SJSA1 (cell line): ENCODE results near the genes GIN1 and MAN2A1.

GRCh38 chr5:102946697-102947008 is 173.3 kb downstream of the GIN1 start:
- RAMPAGE, long total RNA: no peak

DNA sequence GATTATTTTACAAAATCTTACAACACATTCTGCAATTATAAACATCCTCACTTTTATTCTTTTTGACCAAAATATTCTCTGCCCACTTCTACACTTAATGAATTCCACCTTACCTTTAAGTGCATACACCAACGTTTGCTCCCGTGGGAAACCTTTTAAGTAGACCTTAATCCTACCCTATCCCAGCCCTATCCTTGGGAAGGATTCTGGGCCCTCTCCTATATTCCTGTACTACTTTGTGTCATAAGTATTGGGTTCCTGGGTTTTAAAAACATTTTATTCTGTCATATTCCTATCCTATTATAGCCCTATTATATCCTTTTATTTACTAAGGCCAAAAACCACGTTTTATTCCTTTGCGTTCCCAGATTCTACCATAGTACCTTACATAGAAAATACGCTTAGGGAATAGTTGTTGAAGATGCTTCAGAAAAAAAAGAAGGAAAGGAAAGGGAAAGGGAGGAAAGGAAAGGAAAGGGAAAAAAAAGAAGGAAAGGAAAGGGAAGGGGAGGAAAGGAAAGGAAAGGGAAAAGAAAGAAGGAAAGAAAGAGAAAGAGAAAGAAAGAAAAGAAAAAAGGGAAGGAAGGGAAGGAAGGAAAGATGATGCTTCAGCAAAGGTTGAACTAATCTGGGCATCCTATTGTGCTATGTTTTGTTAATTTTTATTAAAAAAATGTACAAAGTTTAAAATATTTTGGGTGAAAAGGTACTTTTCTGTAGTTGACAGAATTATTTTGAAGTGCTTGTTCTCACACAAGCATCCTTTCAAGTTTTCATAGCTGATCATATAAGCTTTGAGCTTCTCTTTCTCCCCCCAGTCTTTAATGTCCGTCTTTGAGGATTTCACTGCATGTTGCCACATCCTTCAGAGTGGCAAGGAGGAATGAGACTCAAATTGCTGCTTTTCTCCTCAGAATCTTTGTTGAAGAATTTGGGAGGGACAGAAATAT is 131.5 kb downstream of the GIN1 start:
- RAMPAGE, long total RNA: no peak

DNA sequence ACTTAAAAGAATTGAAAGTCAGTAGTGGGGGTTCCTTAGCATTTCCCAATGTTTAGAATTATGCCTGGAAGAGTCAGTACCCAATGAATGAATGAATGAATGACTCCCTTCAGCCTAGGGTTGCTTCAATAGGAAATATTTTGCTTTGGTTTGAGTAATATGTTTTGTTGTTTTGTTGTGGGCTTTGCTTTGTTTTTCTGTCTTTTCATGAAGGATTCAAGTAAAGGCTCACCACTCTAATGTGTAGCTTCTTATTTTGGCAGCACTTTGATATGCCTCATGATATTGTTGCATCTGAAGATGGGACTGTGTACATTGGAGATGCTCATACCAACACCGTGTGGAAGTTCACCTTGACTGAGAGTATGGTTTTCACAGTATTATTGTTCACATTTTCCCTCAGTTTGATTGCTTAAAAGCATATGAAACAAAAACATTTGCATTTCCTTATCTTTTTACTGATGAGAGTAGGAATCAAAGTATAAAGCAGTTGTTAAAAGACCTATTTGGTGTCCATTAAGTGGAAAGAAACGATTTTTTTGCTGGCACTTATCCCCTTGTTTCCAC is 102.8 kb downstream of the GIN1 start:
- RAMPAGE, long total RNA: no peak

DNA sequence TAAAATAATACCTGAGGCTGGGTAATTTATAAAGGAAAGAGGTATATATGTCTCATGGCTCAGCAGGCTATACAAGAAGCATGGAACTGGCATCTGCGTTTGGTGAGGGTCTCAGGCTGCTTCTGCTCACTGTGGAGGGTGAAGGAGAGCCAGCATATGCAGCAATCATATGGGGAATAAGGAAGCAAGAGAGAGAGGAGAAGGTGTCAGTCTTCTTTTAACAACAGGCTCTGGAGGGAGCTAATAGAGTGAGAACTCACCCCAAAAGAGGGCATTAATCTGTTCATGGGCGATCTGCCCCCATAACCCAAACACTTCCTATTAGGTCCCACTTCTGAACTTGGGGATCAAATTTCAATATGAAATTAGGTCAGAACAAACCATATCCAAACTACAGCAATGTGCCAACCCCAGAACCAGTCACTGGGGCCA is 84.5 kb downstream of the GIN1 start:
- RAMPAGE, long total RNA: no peak

GRCh38 chr5:103119175-103119489 is 806 bp downstream of the GIN1 start:
- RAMPAGE, long total RNA: no peak

DNA sequence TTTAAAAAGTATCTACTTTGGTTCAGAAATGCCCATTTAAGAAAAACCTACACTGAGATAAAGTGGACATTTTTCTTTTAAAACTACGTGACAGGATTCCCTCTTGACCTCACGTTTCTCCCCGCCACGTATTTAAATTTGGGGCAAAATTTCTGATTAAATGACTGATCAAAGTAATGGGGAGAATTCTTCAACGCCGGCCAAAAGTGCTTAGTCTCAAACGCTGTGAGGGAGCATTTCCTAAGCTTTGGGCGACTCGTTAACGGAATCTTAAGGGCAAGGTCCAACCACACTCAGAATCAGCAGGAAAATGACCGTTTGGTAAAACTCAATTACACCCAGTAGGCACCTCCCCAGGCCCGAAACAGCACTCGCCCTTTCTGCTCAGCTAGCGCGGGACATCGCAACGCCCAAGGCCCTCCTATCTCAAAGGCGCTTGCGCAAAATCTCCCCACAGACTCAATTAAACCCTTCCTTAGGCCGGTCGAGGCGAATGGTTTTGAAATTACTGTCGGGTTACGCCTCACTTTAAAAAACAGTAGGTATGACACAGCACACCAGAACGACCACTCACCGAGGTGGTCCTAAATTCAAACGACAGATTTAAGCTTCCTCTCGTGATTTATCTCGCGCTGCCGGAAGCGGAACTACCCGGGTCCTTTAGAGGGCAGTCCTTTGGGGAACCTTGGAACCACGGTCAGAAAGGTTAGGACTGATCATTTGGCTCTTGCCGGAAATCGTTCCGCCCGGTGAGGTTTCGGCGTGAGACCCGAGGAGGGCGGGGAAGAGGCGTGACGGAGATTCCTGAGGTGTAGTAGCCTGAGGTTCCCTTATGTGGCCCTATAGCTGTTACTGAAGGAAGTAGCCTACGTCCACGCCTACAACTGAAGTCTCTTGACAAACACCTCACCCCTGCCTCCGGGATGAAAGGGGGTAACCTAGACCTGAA is at the start of gene GIN1:
Gene GIN1 (minus strand): TSS at position 649 of the 949 bp plus-strand sequence.
- RAMPAGE, long total RNA: start-site peak on the minus strand centred at position 646 of the sequence, 34 bp wide, 27 and 23 reads in 2 replicates; start-site peak on the plus strand centred at position 852 of the sequence, 151 bp wide, 972 and 771 reads in 2 replicates

GRCh38 chr5:103120667-103121457 is 761 bp downstream of the PPIP5K2 start:
- RAMPAGE, long total RNA: no peak

DNA sequence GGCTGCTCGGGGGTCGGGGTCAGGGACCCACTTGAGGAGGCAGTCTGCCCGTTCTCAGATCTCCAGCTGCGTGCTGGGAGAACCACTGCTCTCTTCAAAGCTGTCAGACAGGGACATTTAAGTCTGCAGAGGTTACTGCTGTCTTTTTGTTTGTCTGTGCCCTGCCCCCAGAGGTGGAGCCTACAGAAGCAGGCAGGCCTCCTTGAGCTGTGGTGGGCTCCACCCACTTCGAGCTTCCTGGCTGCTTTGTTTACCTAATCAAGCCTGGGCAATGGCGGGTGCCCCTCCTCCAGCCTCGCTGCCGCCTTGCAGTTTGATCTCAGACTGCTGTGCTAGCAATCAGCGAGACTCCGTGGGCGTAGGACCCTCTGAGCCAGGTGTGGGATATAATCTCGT is 517.1 kb upstream of the NUDT12 start:
- RAMPAGE, long total RNA: no peak

DNA sequence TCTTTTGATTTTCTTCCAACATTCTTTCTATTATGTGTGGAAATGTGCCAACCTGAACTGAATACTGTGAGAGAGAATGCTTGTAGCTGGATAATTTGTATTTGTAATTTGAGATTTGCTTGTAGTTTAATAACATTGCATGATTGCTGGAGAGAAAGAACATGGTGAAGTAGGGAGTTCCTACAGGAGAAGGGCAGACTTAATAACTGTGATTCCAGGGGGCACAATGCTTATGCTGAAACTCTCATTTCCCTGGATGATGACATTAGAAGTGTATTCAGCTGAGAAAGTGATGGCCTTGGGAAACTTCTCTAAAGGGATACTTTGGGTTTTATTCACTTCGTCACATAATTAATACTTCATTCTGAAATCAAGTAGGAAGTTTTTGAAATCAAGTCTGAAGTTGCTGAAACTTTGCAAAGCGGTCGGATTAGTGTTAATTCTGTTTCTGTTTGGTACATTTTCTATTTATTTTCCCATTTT is 978.1 kb upstream of the NUDT12 start:
- RAMPAGE, long total RNA: no peak

DNA sequence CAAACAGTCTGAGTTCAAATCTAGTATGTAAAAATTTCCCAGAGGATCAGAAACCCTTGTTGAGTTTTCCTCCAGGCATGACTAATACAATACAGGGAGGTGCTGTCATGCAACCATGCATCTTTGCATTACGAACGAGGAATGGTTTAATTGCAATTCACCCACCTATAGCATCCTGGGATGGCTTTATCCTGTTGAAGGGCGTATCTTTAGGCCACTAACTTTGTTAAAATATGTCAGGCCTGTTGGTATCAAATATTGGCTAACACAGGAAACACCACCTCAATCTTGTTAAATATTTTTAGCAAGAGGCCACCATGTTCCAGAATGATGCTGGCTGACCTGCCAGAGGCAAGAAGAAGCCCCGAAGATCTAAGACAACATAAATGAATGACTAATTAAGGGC is 196.3 kb downstream of the EFNA5 start:
- RAMPAGE, long total RNA: no peak

DNA sequence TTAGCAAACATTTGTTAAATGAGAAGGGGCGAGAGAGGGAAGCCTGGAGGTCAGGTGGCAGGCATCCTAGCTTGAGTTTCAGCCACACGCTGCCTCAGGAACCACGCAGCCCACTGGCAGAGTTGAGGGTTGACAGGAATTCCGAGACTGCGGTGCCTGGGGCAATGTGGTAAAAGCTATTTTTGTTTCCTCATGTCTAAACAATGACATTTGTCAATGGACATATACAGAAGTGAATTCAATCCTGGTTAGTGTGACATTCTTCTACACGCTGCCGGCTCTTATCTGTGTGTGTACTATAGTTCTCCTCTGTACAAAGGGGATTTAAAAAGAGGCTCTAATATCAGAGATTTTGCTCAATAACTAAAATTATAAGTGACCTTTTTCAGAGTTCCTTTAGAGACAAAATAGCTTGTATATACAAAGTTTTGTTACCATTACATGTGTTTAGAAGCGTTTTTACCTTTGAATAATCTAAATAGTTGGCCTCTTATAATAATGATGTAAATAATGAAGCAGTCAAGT is 113.3 kb downstream of the EFNA5 start:
- RAMPAGE, long total RNA: no peak

- RAMPAGE, long total RNA: no peak
Observed at GRCh38 chr5:108118127-108119371, 263.3 kb downstream of the FBXL17 start.

GRCh38 chr5:108140349-108141734 is 241.1 kb downstream of the FBXL17 start:
- RAMPAGE, long total RNA: no peak

GRCh38 chr5:108620704-108621227 is 126.9 kb upstream of the FER start:
- RAMPAGE, long total RNA: no peak

GRCh38 chr5:108884951-108885304 is 137.2 kb downstream of the FER start:
- RAMPAGE, long total RNA: no peak

DNA sequence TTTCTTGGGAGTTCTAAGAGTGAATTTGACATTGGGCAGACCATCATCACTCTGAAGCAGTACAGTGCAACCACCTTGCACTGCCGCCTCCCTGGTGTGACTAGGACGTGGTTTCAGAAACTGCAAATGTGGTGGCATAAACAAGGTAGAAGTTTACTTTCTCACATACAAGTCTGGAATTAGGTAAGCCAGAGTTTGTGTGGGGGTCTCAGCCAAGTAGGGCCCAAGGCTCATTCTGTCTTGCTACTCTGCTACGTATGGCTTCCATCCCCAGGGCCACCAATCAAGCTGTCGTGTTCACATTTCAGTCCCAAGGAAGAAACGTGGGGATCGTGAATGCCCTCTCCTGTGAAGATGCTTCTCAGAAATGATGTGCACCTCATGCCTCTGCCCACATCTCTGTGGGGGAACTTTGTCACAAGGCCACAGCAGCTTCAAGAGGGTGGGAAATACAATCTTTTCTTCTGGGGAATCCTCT is 167.9 kb downstream of the PJA2 start:
- RAMPAGE, long total RNA: no peak

- RAMPAGE, long total RNA: no peak
Observed at GRCh38 chr5:109689146-109690212, at the start of gene MAN2A1. TSS of gene MAN2A1 (plus strand) at chr5:109689927.

DNA sequence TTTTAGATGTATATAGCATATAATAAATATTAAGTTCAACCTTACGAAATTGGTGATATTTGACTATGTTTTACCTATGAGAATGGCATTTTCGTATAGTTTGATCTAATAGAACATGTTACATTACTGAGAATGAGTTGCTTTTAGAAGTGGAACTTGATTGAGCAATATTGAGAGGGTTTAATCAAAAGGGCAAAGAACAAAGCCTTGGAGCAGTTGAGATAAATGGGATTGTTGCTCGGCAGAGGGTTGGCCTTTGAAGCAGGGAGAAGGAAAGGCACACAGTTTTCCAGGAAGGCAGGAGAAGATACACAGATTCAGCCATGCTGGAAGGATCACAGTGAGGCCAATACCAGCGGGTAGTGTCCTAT is 19.4 kb downstream of the MAN2A1 start:
- RAMPAGE, long total RNA: no peak

DNA sequence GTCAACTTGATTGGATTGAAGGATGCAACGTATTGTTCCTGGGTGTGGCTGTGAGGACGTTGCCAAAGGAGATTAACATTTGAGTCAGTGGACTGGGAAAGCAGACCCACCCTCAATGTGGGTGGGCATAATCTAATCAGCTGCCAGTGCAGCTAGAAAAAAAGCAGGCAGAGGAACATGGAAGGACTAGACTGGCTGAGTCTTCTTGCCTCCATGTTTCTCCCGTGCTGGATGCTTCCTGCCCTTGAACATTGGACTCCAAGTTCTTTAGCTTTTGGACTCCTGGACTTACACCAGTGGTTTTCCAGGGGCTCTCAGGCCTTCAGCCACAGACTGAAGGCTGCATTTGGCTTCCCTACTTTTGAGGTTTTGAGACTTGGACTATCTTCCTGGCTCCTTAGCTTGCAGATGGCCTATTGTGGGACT is 313.4 kb downstream of the TMEM232 start:
- RAMPAGE, long total RNA: no peak

GRCh38 chr5:110738523-110738796 is 347 bp upstream of the SLC25A46 start:
- RAMPAGE, long total RNA: no peak